Foreskin fibroblast (primary cell): ENCODE measurements around the genes TM9SF3, PIK3AP1, EXOSC1 and AVPI1.

- RRBS, result 2% methylated on average over 59 of the region's 107 CpGs
These were observed at the start of gene TM9SF3 for GRCh38 chr10:96586423-96587247. Gene TM9SF3 (minus strand): TSS chr10:96587012.

DNA sequence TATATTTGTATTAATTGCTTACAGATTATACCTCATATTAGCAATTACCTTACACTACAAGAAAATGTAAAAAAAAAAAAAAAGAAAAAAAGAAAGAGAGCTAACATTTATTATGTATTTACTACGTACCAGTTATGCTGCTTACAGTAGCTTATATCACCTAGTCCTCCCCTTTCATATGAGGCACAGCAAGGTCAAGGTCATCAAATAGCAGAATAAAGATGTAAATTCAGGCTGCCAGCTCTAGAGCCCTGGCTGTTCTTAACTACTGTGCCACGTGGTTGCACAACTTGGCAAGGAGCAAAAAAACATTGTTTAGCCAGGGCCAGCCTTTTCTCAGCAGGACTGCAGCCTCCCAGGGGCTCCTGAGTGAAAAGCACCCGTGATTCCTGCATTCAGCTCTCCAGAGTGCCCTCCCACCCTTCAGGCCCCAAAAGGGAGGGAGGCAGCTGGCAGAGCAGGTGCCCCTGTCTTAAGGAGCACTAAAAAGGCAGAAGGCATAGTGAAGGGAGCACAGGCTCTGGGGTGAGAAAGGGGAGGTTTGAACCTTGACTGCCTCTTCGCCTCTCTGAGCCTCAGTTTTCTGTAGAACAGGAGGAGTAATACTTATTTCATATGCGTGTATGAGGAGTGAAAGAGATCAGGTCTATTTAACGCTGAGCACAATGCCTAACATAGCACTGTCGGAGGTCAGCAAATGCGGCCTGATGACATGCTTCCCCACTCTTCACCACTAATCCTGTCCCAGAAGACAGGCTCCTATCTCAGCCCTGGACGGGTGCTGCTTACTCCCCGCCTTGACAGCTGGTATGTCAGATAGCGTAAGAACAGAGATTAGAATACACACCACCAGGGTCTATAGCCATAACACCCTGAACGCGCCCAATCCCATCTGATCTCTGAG lies 32.0 kb upstream of the TM9SF3 start:
- RRBS, result no CpG with 5 or more reads among the region's 13 CpGs

DNA sequence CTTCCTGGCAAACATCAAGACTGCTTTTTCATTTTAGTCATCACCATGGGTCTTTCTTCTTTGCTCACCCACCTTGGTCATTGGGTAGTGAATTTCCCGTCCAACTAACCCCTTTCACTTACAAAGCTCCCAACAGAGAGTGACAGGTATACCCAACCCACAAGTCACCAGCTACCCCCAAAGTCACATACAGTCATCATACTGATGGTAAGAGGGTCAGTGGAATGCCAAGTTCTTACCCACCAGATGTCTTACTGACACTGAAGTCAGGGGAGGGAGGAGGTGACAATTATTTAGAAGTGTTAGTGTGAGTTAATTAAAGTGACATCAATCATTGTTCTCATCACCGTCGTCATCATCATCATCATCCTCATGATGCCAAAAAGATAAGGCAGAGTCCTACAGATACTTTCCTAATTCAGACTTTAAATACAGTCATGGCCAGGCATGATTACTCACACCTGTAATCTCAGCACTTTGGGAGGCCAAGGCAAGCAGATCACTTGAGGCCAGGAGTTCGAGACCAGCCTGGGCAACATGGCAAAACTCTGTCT lies 48.9 kb downstream of the PIK3AP1 start:
- RRBS, result no CpG with 5 or more reads among the region's 4 CpGs

DNA sequence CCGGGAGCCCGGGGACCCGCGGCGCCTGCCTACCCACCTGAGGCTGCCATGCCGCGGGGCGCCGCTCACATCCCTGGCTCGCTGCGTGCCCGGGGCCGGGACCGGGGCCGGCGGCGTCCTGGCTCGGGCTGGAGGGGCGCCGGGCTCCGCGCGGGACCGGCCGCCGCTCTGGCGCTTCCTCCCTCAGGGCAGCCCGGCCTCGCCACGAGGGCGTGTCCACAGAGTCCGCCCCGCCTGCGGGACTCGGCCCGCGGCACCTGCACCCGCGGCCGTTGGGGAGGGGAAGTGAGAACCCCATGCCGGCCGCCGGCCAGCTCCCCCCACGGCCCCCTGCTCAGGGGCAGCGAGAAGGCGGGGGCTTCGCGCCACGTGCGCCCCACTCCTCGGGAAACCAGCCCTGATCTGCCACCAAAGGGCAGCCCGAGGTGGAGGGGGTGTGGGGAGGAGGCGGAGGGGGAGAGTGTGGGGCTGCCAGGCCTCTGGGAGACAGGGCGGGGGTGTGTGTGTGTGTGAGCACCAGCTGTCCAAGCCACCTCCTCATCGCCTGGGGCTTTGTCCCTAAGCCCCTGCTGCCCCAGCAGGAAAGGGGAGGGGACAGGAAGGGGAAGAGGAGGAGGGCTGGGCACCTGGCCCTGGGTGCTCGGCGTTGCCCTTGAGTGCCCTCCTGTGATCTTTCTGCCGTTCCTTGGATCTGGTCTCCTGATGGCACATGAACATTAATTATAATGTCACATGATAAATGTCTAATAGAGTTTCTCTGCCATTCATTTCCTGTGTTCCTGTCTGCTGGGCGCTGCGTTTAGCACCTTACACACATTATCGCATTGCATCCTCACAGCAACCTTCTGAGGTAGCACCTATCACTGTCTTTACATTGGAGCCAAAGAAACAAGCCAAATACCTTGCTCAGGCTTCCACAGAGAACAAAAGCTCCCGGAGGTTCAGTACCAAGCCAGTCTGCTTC lies at the start of gene PIK3AP1:
Gene PIK3AP1, minus strand, starts transcription at position 170 of the 964 bp plus-strand sequence.
- RRBS, result 3% methylated on average over 20 of the region's 62 CpGs

- RRBS, result no CpG with 5 or more reads among the region's 32 CpGs
These were observed 29.9 kb upstream of the PIK3AP1 start for GRCh38 chr10:96750071-96750803.

DNA sequence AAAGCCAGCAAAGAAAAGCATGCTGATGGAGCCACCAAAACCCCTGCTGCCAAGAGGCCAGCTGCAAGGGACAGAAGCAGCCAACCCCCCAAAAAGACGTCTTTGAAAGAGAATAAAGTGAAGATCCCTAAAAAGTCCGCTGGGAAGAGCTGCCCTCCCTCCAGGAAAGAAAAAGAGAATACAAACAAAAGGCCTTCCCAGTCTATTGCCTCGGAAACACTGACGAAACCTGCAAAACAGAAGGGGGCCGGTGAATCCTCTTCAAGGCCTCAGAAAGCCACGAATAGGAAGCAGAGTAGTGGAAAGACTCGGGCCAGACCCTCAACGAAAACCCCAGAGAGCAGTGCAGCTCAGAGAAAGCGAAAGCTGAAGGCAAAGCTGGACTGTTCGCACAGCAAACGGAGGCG lies 152.6 kb downstream of the LCOR start:
- RRBS, result no CpG with 5 or more reads among the region's 12 CpGs

GRCh38 chr10:97328730-97329329 lies 5.7 kb downstream of the FRAT2 start:
- RRBS, result no CpG with 5 or more reads among the region's 3 CpGs

GRCh38 chr10:97445229-97446302 lies at the start of gene EXOSC1:
Gene EXOSC1 (minus strand): TSS chr10:97446006.
- RRBS, result 2% methylated on average over 22 of the region's 63 CpGs

DNA sequence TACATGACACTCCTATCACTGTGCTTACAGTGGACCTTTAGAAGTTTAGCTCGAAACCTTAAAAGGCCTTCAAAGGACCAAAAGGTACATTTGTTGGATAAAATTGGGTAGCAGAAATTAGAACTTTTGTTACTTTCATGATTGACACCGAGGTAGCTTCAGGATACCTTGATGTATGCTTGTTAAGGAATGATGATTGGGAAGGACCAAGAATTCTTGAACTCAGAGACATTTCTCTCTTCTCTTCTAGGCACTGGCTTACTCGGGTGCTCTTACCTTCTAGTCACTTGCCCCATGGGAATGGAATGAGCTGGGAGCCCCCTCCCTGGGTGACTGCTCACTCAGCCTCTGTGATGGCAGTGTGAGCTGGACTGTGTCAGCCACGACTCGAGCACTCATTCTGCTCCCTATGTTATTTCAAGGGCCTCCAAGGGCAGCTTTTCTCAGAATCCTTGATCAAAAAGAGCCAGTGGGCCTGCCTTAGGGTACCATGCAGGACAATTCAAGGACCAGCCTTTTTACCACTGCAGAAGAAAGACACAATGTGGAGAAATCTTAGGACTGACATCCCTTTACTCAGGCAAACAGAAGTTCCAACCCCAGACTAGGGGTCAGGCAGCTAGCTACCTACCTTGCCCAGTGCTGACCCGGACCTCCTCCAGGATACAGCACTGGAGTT lies 10.7 kb downstream of the ZDHHC16 start:
- RRBS, result no CpG with 5 or more reads among the region's 6 CpGs

GRCh38 chr10:97490423-97491046 lies 7.7 kb downstream of the MMS19 start:
- RRBS, result no CpG with 5 or more reads among the region's 3 CpGs

DNA sequence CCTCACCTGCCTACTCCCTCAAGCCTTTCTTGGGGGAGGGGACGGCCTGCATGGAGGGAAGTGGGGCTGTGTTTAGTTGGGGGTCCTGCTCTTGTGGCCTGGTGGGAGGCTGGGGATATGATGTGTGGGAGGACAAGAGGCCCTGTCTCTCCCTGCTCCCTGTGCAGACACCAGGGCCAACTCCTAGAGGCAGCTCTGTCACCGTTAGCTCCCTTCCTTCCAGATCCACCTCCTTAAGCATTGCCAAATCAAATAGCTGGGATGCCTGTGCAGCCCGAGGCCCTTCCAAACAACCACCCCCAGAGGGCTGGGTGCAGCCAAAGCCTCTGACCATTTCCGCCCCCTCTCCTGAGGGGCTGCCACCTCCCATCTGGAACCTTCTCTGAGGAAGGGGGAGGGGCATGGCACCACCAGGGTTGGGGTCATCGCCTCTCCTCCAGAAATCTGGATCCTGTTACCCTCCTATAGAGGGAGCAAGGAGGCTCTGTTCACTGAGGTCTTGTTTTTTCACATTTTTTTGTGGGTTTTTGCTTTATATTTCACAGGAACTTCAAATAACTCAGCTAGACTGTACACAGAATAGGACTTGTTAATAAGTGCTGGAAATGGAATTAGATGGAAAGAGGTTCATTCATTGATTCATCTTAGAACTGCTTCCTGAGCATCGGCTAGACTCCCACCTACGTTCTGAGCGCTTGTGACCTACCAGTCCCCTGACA lies 32.8 kb upstream of the ANKRD2 start:
- RRBS, result no CpG with 5 or more reads among the region's 8 CpGs

- RRBS, result no CpG with 5 or more reads among the region's 16 CpGs
These were observed 19.7 kb downstream of the C10orf62 start for GRCh38 chr10:97608839-97609917.

DNA sequence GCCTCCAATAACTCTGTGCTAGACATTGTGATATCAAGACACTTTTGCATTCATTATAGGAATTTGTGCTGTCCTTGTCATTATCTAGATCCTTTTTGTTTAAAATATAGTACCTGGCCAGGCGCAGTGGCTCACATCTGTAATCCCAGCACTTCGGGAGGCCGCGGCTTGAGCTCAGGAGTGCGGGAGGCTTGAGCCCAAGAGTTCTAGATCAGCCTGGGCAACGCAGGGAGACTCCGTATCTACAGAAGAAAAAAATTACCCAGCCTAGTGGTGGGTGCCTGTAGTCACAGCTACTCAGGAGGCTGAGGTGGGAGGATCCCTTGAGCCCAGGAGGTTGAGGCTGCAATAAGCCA lies 570 bp upstream of the MORN4 start:
- RRBS, result no CpG with 5 or more reads among the region's 7 CpGs

DNA sequence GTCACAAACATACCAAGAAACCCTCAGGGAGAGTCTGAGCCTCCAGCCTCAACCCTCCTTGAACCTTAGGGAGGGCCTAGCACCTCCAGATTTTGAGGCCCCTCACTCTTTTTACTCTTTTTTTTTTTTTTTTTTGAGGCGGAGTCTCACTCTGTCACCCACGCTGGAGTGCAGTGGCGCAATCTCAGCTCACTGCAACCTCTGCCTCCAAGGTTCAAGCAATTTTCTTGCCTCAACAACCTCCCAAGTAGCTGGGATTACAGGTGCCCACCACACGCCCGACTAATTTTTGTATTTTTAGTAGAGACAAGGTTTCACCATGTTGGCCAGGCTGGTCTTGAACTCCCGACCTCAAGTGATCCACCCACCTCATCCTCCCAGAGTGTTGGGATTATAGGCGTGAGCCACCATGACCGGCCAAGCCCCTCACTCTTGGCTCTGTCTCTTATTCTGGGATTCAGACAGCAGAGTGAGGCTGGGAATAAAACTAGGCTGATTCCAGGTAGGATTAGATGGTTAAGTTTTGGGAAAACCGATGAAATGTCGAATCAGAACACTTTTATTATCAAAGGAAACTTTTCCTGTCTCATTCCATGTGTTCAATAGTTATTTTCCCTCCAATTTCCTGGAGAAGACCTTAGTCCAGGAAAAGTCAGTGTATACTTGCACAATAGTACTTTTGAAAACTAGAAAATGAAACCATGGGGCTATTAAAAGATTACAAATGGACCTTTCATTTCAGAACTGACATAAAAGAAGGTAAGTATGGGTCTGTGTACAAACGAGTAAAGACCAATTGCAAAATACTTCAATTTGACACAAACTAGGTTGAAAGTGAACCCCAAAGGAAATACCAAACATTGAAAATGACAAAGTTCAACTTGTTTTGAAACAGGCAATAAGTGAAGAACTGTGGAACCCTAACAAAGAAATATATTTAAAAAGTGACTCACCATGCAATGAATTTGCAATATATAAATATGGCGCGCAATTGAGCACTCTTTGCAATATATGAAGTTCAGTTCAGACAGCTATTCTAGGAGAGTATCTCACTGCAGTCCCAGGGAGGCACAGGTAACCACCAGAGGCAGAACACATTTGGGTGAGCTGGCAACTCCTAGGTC lies 2.3 kb downstream of the AVPI1 start:
- RRBS, result no CpG with 5 or more reads among the region's 13 CpGs

DNA sequence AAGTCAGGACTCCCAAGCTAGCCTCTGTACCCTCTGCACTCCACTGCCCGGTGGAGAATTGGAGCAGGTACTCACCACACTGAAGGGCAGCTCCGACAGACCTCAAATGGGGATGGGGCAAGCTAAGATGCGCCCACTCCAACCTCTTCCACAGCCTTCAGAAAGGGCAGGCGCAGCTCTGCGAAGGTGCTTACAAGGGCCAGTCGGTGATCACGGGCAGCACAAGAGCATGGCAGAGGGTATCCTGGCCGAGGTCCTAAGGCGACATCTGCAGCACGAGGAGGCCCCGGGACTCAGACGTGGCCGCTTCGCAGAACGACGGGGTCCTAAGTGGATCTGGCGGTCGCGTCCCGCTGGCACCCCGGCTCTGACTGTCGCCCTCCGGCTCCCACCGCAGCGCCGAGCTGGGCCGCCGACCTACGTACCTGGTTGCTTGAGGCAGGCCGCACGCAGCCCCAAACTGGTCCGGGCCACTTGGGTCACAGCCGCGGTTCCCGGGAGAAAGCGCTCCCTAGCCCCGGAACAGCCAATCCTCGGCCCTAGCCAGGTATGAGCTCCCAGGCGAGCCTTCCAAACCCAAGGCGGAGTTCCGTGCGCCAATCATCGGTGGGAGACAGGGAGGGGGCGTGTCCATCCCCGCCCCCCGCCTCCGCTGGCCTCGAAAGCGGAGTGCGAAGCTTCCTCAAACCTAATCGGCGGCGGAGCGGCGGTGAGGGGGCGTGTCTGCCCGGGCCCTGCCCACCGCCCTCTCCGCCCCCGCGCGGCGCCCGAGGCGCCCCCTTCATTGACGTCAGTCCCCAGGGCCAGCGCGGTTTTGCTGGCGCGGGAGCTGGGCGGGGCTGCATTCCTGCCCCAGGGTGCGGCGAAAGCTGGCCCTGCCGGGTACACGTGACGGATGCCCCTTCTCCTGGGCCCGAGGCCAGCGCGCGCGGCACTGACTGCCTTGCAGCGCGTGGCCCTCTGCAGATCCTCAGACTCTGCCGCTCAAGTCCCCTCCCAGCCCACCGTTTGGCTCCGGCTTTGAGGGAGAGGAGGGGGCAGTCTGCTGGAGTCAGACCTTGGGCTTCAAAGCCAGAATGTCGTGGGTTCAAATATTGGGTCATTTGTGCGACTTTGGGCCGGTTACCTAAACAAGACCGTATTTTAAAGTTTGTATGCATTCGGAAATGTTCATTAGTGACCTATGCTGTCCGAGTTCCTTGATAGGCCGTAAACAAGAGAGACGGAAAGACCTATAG lies at the start of gene AVPI1:
Gene AVPI1, minus strand, starts transcription at position 551 of the 1,238 bp plus-strand sequence.
- RRBS, result 2% methylated on average over 23 of the region's 94 CpGs

DNA sequence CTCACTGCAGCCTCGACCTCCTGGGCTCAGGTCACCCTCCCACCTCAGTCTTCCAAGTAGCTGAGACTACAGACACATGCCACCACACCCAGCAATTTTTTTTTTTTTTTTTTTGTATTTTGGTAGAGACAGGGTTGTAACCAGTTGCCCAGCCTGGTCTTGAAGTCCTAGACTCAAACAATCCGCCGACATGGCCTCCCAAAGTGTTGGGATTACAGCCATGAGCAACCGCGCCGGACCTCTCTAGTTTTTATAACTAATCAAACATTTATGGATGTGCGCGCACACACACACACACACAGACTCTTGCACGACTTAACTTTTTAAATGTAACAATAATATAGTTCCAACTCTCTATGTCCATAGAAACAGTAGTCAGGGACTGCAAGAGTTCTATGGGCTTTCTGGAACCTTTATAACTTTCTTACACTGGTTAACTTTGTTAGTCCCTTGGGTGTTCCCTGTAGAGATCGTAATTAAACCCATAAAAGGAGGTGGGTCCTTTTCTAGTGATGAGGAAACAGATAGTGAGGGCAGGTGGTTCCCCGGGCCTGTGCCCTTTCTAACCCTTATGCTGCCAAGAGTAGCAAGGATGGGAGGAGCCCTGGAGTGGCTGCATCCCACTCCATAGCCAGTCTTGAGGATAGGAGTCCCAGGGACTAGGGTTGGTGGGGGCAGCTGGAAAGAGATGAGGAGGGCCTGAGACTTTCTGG lies 8.4 kb downstream of the MARVELD1 start:
- RRBS, result no CpG with 5 or more reads among the region's 11 CpGs

- RRBS, result 56% methylated on average over 5 of the region's 12 CpGs
These were observed 10.1 kb upstream of the SFRP5 start for GRCh38 chr10:97781783-97782327.

GRCh38 chr10:97869247-97869771 lies 19.7 kb downstream of the GOLGA7B start:
- RRBS, result 31% methylated on average over 4 of the region's 13 CpGs

- RRBS, result 2% methylated on average over 7 of the region's 40 CpGs
These were observed 438 bp downstream of the R3HCC1L start for GRCh38 chr10:98134722-98135467.

DNA sequence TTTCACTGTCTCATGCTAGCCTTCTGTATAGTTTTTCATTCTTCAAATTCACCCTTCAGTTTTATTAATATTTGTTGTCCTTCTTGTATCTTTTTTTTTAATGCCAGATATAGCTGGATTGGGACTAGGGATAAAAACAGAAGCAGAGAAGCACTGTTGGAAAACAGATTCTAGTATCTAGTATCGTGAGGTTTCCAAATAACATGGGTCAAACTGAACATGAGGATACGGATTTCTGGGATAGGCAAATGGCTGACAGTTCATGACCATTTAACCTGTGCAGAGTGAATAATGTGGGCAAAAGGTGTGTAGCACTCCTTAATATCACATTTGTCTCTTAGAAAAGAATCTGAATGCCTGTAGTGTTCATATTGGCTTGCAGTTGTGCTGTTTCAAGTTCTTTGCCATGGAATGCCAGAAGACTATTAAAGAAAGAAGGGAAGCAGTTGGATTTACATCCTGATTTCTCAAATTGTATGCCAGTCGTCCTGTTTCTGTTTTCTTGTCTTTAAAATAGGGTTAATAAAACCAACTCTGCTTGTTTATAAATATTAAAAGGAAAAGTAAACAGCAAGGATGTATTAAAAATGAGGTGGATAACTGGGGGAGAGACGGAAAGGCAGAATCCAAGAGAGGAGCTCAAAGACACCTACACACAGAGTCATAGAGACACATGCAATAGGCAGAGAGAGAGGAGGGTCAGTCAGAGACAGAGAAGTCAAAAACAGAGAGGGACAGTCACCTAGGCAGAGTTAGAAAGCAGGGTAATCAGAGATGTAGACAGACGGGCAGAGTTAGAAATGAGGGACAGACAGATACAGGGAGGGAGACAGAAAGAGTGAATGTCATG lies 5.5 kb downstream of the R3HCC1L start:
- RRBS, result no CpG with 5 or more reads among the region's 5 CpGs